ENCODE measurements around a stretch of chr14.

DNA sequence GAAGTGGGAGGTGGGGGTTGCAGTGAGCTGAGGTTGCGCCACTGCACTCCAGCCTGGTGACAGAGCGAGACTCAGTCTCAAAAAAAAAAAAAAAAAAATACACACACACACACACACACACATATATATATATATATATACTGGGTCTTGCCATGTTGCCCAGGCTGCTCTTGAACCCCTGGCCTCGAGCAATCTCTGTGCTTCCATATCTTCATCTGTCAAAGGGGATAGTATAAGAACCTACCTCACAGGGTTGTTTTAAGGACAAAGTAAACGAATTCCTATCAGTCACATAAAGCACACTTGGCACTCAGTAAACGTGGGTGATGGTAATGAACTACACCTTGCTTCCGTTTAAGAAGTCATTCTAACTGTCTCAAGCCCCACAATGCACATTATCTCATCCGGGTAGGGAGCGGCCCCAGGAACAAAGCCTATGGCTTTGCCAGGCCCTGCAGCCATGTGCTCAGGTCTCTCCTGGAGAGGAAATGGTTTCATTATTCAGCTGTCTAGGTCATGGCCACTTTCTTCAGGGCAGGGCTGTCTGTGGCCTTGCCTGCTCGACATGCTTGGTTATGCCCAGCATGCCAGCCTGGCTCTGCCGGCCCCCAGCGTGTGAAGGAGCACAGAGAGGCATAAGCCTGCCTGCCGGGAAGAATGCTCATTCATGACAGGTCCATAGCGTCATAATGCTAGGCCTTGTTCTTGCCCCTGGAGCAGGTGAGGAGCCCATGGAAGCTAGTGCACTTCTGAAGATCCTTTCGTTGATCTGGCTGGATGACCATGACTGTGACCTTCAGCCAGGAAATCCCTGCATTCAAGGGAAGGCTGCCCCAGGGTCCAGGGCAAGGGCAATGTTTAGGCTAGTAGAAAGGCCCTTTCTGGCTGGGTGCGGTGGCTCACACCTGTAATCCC, 26.4 kb upstream of the FOS start:
- PRO-cap: no peak

DNA sequence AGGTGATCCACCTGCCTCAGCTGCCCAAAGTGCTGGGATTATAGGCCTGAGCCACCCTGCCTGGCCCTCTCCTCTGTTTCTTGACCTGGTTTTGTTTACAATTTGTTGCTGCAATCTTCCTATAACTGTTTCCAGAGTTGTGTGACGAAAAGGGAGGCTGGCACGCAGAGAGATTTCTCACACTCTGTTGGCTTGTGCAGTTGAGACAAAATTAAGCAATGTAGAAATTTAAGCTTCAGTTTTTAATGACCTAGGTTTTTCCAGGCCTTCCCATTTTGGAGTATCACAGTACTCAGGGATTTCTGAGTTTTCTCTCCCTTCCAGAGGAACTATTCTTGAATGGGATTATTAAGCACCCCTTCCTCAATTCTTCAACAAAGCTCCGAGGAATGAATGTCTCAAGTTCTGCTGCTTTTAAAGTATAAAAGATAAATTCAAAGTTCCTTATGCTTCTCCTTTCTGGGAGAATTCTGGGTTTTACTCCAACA, 20.4 kb upstream of the FOS start:
- PRO-cap: bidirectional peak, plus-strand start at position 273 of the sequence, minus-strand start at position 82 of the sequence

DNA sequence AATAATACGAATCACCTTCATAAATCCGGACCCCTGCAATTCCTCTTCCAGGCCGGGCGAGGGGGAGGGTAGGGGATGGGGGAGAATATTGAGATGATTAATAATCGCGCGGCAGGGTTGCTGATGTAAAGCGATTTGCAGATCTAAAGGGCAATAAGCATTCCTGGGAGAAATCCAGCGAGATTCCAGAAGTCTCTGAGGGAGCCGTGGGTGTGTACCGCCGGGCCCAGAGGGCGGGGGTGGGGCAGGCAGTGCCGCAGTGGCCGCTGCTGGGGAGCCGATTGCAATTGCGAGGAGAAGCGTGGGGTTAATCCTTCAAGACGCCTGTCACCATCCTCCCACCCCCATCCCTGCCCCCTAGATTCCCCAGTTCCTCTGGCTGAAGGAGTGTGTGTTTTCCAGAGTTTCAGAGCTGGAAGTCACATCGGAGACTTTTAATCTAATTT, 16.4 kb downstream of the FOS start:
- PRO-cap: unidirectional peak, plus-strand start at position 229 of the sequence; unidirectional peak, plus-strand start at position 259 of the sequence; unidirectional peak, plus-strand start at position 401 of the sequence

DNA sequence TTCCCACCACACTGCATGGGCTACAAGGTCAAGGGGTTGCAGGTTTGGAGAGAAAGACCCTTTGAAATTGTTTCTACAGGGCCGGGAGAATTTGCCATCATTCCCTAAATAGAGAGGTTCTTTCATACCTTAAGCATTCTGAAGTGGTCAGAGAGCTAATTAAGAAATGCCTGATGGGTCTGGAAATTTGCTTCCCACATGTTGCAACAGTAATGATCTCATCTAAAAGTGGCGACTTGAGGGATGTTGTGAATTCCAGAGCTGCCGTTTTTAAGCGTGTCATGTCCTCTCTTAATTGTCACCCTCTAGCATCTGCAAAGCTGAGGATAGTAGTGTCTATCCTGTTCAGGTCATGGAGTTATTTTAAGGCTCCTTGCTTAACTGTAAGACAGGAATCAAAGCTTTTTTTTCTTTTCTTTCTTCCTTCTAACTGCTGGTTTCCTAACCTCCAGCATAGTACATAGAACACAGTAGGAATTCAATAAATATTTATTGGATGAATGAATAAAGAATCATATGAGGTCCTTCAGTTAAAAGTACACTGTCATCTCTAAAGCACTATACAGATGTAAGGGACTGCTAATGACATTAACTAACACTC, 60.5 kb downstream of the FOS start:
- PRO-cap: no peak

- PRO-cap: no peak
Measured at GRCh38 chr14:75341440-75342012, 62.9 kb downstream of the FOS start.

GRCh38 chr14:75429734-75429938, 1.8 kb downstream of the JDP2 start:
- PRO-cap: no peak

- PRO-cap: no peak
Measured at GRCh38 chr14:75458877-75459668, 31.3 kb downstream of the JDP2 start.

DNA sequence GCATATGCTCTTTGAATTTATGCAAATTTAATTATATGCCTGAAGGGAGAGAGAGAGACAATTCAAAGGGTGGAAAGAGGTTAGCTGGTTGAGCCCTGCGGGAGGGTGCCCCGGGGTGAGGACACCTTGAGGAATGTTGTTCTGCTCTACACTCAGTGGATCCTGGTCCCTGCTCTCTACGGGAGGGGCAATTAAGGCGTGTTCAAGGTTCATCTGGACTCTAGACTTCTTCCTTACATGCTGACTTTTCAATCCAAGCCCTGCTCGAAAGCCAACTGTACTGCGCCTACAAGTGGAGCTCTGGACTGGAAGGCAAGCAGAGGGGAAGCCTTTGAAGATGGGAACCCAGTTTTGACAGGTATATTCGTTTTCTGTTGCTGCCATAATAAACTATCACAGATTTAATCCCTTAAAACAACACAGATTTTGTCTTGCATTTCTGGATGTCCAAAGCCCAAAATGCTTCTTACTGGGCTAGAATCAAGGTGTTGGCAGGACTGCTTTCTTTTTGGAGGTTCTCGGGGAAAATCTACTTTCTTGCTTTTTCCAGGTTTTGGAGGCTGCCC, 46.4 kb downstream of the JDP2 start:
- PRO-cap: no peak

GRCh38 chr14:75634824-75635360, 25.8 kb downstream of the ERG28 start:
- PRO-cap: no peak

DNA sequence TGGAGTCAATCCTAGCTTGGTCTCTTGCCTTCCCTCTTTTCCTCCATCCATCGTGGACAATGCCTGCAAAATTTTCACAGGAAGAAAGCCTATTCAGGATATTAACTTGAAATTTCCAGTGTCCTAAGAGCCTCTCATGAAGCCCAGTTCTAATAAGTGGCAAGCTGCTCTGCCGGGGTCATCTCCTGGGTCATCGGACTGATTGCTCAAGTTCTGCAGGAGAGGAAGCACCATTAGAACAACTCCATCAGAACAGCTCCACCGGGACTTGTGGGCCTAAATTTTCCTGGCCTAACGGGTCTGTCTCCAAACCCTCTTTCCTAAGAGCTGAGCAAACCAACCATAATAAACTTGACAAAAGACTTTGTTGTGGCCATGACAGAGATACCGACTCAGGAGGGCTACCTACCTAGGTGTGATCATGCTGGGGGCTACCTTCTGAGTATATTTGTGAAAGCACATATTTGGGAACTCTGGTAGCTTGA, 13.9 kb downstream of the ERG28 start:
- PRO-cap: no peak

- PRO-cap: no peak
Measured at GRCh38 chr14:75711526-75712573, 50.8 kb downstream of the TTLL5 start.

- PRO-cap: no peak
Measured at GRCh38 chr14:75745053-75745611, 84.1 kb downstream of the TTLL5 start.

DNA sequence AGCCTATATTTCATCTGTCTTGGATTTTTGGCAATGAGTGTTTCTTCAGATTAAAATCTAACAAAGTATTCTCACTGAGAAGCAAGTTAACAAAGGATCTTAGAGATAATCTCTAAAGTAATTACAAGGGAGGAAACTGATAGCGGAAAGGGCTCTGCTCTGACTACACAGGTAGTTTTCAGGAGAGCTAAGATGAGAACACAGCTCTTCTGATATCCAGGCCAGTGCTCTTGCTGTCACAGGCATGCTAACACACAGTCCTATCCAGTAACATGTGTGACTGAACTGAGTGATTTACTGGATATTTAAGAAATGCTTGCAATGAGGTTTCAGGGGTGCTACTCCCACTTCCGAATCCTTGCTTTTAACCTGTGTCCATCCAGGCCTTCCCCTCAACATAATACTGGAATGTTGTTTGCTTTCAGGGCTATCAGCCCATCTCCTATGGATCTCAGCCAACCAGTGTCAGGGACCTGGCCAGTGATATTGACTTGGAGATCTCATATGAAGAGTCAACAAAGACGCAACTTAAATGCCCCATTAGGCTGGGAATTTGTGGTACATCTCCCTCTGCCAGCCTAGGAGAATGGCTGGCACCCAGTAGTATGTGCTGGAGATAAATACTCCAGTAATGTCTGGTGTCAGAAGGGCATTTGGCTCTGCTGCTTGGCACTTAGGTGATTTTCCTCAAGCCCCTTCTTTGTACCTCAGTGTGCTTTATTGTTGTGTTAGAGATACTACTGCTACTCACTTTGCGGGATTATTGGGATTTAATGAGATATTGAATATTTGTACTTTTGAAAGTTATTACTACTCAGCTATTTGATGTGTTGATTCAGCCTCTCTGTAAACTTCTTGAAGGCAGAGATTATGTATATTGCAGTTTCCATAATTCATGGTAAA, 901 bp upstream of the IFT43 start:
- PRO-cap: no peak

DNA sequence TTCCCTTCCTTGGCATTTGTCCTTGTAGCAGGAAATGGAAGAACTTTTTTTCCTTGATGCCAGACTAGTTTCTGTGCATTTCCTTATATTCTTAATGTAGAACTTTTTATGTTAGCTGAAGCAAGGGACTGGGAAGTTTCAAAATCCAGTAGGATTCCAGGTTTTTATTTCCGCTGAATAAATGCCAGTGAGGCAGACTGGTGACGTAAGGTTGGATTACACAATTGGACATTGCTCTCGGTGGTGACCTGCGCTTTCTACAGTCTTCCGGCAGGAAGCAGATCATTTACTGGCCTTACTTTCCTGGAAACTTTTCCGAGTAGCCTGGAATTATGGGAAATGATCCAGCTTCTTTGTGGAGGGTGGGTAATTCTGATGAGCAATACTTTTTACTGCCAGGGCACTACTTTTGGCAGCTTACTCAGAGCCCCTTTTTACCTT, 3.6 kb downstream of the IFT43 start:
- PRO-cap: no peak

DNA sequence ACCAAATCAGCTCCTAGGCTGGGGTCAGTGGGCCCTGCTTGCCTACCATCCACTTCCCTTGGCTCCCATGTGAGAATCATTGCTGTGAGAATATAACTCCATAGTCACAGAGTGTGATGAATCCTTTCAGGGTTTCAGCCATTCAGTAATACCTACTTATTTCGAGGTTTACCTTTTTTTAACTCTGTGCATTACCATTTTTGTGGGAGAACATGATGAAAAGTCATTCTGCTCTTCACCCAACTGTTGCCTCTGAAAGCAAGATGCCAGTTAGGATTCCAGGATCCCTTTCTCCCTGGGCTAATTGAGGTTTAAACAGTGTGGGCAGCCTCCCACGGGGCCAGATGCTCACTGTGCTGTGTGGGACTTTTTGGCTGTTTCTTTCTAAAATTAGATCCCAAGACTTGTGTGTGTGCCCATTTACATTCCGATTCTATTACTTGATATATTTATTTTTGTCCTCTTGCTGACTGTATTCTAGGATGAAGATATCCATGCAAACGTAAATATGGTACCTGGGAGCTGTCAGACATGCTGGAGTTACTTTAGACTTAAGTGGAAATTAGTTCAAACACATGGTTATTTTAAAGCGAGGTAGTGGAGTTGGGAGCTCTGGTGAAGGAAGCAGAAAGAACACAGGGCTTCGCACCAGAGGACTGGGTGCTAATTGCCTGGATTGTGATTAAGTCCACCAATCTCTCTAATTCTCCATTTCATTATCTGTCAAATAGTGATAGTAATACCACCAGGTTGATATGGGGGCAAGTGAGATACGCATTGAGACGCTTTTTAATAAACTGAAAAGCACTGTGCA, 6.2 kb downstream of the IFT43 start:
- PRO-cap: no peak

GRCh38 chr14:76173779-76174751, 22.3 kb downstream of the GPATCH2L start:
- PRO-cap: no peak

DNA sequence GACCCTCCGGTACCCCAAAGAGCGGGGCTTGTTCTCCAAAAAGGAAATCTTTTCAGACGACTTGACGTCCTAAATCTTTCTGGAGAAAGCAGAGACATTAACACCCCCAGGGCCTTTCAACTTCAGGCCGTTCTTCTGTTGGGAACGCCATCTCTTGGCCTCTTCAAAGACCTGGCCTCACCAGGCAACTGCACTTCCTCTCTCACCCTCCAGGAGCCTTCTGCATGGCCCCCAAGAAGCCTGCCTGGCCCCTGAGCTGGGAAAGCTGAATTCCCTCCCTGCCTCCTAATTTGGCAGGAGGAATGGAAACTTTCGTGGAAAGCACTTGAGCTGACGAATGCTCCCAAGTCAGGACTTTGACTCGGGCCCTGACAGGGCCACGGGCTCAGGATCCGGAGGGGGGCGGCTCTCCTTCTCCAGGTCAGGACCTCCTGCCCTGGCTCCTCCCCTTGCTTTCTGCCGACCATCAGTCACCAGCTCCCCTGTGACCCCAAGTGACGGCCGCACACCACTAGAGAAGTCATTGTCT, 65.9 kb upstream of the ESRRB start:
- PRO-cap: no peak

- PRO-cap: no peak
Measured at GRCh38 chr14:76640634-76641426, 120.4 kb upstream of the VASH1 start.

DNA sequence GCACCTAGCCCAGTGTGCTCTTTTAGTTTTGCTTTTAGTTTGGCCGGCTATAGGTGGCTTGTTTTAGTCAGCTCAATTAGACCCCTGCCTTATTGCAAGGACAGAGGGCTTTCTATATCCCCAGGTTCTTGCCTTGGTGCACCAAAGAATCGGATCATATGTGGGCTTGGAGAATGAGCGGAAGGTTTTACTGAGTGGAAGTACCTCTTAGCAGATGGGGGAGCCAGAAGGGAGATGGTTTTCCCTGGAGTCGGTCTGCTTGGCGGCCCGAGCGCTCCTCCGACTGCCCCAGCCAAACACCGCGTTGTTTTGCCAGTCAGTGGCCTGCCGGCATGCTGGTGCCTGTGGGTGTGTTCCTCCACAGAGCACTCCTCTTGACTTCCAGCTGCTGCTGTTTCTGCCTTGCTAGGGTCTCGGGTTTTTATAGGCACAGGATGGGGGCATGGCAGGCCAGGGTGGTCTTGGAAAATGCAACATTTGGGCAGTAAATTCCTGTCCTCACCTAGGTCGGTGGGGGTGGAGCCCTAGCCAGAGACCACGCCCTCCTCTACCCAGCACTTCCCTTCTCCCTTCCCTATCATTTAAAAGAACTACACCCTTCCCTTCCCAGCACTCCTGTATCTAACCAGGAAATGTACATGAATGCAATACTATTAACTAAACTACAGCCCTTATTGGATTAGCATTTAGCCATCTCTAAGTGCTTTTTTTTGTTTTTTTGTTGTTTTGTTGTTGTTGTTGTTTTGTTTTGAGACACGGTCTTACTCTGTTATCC, 34.8 kb upstream of the VASH1 start:
- PRO-cap: no peak

GRCh38 chr14:76803242-76803705, 9.4 kb downstream of the ANGEL1 start:
- PRO-cap: no peak